Foreskin keratinocyte (primary cell): ENCODE data around the genes MYL6 and SLC39A5.

DNA sequence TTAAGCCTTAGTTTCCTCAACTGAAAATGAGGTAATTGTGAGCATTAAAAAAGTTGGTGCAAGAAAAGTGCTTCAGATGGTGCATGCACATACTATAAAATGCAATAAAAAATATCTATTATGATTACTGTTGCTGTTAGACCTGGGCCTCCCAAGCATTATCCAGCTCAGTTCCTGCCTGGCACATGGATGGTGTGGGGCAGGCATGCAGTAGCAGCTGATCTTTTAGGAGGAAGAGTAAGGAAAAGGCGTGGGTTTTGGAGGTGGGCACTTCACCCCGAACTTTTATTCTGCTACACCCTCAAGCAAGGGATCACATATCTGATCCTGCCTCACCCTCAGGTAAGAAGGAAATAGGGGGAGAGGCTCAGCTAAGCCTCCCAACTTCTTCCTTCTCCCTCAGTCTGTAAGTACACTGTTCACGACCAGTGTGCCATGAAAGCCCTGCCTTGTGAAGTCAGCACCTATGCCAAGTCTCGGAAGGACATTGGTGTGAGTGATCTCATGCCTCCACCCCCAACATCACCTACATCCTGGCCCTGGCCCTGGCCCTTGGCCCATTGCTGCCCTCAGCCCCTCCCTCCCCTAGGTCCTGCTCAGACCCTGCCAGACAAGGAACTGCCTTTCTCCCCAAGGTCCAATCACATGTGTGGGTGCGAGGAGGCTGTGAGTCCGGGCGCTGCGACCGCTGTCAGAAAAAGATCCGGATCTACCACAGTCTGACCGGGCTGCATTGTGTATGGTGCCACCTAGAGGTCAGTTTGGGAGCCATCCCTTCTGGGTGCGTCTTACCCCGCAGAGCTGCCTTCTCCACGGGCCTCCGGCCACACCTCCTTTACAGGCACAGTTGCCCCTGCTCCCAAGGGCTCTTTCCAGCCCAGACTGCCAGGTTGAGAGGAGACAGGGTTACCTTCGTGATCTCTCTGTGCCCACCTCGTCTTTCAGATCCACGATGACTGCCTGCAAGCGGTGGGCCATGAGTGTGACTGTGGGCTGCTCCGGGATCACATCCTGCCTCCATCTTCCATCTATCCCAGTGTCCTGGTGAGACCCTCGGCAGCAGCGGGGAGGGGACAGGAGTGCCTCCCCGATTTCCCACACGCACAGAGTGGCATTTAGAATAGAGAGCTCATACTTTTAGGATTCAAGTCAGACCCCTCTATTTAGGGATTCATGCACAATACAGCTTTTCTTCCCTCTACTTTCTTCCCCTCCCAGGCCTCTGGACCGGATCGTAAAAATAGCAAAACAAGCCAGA lies 9.1 kb downstream of the DGKA start:
- RAMPAGE, total RNA: no peak

GRCh38 chr12:55980754-55981168 lies 6.9 kb downstream of the RAB5B start:
- RAMPAGE, total RNA: no peak

- RAMPAGE, total RNA: no peak
Measured at GRCh38 chr12:56020202-56020652, 616 bp upstream of the IKZF4 start.

DNA sequence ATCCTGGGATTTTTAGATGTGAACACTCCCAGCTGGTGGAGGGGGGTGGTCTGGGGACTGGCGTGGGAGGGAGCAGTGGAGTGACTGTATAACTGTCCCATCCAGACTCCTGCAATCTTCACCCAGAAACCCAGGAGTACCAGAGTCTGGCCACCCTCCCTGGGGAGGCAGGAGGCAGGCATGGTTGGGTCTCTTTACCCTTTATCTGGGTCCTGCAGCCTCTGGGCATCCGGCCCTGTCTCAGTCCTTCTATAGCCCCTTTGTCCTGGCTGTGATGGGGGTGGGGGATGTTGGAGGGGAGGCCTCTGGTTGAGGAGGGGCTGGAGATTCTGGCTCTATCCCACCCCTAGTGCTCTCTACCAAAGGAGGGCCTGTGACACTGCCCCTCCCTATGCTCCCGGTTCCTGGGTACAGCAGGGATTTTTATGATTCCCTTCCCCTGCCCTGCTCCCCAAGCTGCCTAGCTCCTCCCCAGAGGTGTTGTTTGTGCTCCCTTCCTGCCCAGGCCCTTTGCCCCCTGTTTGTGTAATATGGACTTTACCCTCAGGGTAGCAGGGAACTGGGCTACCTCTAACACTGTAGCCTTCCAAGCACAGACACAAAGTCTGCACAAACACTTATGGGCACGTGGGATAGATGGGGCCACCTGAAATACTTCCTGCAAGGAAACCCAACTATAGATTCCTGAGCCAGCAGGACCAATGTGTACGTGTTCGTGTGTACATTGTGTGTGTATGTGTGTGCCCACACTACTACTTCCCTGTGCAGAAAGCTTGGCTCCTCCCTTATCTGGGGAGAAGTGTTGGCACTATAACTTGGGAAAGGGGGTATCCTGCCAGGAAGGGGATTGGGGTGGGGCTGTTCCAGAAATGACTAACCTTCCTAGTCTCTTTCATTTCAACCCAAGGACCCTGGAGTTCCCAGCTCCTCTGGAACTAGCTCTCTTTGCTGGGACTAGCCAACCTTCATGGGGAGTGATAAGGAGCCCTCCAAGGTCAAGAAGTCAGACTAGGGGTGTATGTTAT lies 1.8 kb downstream of the ERBB3 start:
- RAMPAGE, total RNA: no peak

DNA sequence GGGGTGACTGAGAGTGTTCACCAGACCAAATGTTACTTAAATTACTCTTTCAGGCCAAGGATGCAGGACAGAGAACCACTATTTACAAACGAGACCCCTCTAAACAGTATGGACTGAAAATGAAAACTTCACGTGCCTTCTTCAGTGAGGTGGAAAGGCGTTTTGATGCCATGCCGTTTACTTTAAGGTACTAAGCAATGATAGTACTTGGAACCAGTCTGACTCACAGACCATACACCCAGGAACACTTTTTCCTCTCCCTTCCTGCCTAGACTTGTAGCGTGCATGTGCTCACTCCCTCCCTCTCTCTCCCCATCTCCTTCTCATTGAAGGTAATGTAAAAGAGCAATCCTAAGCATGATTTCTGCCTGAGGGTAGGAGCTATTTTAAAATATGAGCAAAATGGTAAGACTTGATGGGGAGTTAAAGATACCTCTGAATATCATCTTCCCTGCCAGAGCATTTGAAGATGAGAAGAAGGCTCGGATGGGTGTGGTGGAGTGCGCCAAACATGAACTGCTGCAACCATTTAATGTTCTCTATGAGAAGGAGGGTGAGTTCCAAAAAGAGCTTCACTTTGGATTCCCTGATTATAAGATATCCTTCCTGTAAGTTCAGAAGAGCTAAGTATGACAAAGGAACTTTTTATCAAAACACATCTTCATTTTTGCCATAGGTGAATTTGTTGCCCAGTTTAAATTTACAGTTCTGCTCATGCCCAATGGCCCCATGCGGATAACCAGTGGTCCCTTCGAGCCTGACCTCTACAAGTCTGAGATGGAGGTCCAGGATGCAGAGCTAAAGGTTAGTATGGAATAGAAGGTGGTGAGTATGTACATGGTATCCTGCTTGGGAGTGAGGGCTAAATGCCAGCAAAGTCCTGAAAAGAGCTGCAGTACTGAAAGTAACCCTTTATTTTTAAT lies 5.7 kb upstream of the RPL41 start:
- RAMPAGE, total RNA: no peak

GRCh38 chr12:56129082-56129791 lies 1.2 kb downstream of the ESYT1 start:
- RAMPAGE, total RNA: no peak

DNA sequence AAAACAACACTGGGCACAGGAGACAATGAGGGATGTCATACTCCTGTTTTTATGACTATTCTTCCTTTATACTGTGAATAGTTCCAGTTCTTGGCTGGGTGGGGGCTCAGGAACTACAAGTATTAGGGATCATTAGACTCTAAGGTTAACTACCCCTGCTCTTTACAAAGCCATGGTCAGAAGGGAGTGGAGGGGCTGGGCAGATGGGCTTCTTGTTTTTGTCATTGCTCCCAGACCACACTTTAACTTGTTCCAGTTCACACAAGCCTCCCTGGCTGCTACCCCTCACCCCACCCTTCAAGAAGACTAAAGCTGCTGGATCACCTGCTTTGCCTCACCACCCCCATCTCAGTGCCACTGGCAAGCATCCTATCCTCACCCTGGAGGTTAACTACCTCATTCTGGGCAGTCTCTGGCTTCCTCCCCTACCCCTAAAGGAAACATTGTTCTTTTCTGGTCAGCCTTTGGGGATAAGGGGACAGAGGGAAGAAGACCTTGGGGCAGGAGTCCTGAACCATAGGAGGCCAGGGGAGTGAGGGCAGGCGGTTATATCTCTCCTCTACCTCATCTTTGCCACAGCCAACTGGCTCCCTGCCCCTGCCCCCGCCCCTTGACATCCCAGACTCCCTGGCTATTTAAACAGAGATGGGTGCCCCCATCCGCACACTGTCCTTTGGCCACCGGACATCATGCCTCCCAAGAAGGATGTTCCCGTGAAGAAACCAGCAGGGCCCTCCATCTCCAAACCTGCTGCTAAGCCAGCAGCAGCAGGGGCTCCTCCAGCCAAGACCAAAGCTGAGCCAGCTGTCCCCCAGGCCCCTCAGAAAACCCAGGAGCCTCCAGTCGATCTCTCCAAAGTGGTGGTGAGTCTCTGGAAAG lies 1.1 kb downstream of the MYL6B start:
- RAMPAGE, total RNA: no peak

DNA sequence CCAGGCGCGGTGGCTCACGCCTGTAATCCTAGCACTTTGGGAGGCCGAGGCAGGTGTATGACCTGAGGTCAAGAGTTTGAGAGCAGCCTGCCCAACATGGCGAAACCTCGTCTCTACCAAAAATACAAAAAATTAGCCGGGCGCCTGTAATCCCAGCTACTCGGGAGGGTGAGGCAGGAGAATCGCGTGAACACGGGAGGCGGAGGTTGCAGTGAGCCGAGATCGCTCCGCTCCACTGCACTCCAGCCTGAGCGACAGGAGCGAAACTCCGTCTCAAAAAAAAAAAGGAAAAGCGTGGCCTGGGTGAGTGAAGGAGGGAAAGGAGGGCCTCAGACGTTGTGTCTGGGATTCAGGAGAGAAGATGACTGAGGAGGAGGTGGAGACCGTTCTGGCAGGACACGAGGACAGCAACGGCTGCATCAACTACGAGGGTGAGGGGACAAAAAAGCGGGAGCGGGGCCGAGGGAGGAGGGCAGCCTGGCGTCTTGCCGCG lies 998 bp upstream of the MYL6 start:
- RAMPAGE, total RNA: no peak

DNA sequence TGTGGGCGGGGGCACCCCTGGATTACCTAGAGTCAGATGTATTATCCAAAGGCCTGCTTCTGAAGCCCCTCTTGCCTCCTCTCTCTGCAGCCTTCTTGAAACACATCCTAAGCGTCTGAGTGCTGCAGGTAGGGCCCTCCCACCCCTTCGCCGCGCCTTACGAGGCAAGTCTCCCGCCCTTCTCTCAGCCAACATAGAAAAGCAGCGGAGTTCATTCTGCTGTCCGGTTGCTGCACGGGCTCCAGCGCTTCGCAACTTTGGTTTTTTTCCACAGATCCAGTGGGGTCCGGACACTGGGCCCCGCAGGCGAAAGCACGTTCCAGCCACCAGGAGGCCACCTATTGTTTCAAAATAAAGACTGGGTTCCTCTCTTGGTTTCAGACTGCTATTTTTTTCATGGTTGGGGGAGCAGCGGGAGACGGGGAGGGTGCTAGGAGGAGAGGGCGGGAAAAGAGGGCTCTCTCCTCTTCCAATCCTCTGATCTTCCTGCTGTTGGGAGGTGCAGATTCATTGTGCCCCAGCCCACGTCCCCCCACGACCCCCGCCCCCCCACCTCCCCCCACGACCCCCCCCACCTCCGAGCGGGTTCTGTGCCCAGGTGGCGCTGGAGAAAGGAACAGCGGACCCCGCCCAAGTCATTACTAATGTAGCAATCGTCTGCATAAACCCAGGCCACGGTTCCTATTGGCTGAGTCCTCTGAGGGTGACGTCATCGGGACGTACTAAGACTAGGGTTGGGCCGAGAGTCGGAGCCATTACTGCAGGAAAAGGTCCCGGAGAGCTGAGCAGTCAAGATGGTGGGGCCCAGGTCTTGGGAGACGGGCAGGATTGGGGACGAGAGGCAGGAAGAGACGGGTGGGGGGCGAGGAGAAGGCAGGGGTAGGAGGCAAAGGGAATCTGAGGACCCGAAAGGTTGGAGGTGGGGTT lies at the start of gene MYL6:
MYL6 (plus strand) TSS at position 752 of the 927 bp plus-strand sequence.
- RAMPAGE, total RNA: start-site peak on the plus strand centred at position 768 of the sequence, 41 bp wide, 12,544 and 14,897 reads in 2 replicates

- RAMPAGE, total RNA: no peak
Measured at GRCh38 chr12:56207674-56208568, 13.8 kb downstream of the RNF41 start.

DNA sequence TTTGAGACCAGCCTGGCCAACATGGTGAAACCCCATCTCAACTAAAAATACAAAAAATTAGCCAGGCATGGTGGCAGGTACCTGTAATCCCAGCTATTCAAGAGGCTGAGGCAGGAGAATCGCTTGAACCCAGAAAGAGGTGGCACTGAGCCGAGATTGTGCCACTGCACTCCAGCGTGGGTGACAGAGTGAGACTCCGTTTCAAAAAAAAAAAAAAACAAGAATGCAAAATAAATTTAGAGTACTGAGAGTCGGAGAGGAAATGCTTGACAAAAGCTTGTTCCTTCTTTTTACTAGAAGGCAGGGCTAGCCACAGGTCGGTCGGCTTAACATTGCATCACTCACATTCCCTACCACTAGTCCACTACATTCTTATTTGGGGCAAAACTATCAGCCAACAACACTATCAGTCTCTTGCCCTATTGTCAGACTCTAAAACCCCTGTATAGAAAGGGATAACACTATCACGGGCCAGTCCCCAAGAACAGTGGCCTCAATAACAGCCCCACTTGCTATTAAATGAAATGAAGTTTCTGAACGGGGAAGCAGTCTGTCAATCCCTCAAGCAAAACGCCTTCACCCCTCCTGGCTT lies 1.1 kb downstream of the RNF41 start:
- RAMPAGE, total RNA: no peak

DNA sequence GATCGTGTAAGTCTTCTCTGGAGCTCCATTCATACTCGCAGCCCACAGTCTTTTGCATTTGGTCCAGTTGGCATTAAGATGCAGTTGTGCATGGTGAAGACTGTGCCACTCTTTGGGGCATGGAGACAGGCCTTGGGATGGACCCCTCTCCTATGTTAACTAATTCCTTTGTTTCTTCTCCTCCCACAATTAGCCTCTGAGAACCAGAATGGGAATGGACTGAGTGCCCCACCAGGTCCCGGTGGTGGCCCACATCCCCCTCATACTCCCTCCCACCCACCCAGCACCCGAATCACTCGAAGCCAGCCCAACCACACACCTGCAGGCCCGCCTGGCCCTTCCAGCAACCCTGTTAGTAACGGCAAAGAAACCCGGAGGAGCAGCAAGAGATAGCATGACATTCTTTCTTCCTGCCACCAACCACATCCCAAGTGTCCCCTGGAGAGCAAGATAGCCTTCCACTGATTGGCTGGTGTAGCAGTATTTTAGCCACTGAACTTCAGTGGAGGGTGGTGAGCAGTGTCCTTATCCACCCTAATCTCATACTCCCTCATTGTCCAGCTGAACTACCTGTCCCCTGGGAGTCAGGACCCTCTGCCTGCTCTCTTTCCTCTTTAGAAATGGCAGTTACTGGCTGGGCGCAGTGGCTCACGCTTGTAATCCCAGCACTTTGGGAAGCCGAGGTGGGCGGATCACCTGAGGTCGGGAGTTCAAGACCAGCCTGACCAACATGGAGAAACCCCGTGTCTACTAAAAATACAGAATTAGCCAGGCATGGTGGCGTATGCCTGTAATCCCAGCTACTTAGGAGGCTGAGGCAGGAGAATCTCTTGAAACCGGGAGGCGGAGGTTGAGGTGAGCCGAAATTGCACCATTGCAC lies 790 bp upstream of the SLC39A5 start:
- RAMPAGE, total RNA: no peak

- RAMPAGE, total RNA: no peak
Measured at GRCh38 chr12:56229994-56230215, at the start of gene SLC39A5. Gene SLC39A5, plus strand, starts transcription at chr12:56230051.

DNA sequence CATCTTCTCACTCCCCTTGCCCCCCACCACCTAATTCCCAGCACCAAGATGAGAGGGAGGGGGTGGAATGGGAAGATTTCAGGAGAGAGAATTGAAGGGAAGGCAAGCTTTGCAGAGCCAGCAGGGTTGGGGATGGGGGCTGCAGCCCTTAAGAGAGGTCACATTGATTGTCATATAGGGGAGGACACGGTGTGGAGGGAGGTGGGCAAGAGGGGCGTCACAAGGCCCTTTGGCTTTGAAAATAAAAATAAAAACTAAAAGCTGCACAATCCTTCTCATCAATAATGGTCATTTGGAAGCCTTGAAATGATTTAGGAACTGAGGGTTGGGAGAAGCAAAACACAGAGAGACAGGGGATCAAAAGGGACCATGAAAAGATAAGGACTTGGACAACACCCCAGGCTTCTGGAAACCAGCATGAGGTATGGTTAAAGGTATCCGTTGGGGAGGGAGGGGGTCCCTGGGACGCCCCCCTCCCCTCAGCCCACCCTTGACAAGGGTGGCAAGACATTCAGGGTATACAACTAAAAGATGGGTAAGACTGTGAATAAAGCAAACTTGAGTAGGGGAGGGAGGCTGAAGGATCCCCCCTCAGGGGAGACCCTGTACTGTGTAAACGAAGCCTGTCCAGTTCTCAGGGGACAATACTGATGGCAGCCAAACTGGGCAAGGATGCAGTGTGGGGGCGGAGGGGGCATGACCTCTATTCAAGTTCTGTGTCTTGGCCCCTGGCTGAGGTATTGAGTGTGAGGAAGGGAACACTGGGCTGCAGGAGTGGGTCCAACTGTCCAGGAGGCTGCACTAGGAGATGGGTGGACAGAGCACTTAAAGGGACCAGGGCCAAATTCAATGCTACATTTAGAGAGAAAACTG lies 11.3 kb downstream of the SLC39A5 start:
- RAMPAGE, total RNA: no peak

- RAMPAGE, total RNA: no peak
Measured at GRCh38 chr12:56364553-56364962, 1.9 kb upstream of the APOF start.

GRCh38 chr12:56449710-56450237 lies 548 bp upstream of the TIMELESS start:
- RAMPAGE, total RNA: no peak

- RAMPAGE, total RNA: no peak
Measured at GRCh38 chr12:56488461-56488718, 429 bp upstream of the GLS2 start.

GRCh38 chr12:56614547-56614906 lies 15.6 kb downstream of the BAZ2A start:
- RAMPAGE, total RNA: no peak

- RAMPAGE, total RNA: no peak
Measured at GRCh38 chr12:56646142-56646680, 427 bp upstream of the ATP5F1B start.

- RAMPAGE, total RNA: no peak
Measured at GRCh38 chr12:56682255-56683286, 5.5 kb downstream of the PTGES3 start.